Camera-type eye (tissue), 1 donor: ENCODE measurements around the genes LYRM7 and PDLIM4.

DNA sequence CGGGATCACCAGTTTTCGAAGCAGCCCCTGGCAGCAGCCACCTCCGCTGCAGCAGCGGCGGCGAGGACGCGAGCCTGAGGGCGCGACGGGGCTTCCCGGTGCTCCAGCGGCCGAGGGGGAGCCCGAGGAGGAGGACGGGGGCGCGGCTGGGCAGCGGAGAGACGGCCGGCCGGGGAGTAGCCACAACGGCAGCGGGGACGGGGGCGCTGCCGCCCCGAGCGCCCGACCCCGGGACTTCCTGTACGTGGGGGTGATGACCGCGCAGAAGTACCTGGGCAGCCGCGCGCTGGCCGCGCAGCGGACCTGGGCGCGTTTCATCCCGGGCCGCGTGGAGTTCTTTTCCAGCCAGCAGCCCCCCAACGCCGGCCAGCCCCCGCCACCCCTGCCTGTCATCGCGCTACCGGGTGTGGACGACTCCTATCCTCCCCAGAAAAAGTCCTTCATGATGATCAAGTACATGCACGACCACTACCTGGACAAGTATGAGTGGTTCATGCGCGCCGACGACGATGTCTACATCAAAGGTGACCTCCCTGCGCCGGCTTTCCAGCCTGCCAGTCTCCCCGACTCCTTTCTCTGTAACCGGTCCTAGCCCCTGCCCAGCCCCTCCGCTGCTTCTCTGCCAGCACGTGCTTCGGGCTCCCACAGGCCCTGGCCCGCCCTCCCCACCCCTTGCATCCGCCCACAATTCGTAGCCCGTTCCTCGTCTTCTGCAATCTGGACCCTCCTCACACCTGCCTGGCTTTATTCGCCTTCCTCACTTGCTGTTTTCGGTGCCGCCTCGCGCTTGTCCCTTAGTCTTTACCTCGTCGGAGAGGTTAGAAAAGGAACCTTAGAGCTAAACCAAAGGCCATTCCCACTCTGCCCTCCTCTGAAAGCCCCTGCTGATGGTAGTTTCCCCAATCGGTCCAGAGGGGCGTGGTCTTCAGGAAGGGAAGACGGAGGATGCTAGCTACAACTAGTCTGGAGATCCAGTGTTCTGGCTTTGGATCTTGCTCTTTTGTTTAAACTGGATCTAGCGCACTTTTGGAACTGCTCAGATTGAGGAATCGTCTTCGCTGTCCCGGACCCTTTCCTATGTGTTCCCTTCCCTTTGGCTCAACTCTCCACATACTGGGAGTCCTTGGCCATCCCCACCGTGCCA lies 1.2 kb downstream of the CHSY3 start:
- RAMPAGE, long total RNA, result no peak

- RAMPAGE, long total RNA, result no peak
These were observed 209.9 kb downstream of the CHSY3 start for GRCh38 chr5:130114118-130114523.

- RAMPAGE, long total RNA, result no peak
These were observed 145.2 kb downstream of the HINT1 start for GRCh38 chr5:131019778-131020352.

DNA sequence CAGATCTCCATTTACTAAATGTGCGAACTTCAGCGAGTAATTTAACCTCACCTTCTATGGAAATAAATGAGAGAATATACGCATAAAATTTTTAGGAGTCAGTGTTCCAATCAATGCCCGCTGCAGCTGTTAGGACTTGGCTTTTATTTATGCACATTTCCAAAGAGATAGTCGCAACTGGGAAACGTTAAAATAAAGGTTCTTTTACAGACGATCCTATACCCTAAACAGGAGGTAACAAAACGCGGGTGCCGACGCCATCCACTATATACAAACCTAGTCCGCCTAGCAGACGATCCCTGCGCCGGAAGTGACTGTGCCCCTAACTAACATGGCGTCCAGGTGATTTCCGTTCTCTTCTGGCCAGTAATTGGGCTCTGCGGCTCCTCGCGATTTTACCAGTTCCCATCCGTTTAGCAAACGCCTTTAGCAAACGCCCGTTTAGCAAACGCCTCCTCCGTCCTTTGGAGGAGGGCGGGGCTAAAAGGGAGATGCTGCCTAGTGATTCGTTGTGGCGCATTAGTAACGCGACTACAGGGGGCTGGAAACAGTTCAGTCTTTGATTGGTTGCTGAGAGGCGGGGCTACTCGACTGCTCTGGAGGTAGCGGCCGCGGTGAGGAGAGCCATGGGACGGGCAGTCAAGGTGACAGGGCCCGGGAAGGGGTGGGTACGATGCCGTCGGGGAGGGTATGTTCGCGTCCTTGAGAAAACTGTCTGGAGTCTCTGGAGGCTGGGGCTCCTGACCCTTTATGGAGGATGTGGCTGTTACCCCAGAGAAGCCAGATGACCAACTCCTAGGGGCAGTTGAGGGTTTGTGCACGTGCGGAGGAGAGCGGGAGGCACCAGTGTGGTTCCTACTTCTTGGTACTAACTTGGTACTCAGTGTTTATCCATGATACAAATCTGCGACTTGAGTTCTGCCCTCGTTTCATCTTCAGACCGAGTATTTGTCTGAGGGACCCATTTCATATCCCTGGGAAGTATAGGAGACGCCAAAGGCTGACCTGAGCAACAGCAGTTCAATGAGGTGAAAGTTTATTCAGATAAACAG lies at the start of gene LYRM7:
LYRM7 (plus strand) TSS at position 550 of the 1,052 bp plus-strand sequence.
- RAMPAGE, long total RNA, result no peak

DNA sequence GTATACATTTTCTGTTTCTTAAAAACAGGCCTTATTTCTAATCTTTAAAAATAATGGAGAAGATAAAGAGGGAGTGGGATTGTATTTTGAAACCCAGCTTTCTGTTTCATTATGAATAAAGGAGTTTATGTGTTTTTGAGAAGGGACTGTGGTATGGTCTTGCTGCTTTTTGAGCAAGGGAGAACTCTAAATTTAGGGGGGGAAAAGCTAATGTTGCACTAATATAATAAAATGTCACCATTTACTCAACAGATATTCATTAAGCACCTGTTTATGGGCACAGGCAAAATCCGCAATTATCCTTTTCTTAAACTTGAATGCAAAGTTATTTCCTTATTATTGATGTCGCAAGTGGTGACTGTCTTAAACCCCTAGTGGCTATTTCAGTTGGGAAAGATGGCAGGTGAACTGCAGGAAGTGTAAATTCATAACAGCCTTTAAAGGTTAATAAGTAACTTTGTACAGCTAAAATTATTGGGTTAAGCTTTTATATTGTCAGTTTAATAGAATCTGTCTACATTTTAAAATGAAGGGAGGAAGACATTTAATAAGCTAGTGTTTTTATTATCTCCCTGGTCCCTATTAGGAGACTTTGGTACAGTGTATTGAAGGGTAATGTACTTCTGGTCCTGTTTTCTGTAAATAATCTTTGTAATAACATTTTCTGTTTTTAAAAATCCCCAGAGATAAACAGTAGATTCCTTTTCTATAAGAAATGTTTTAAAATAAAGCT lies 1.6 kb downstream of the CDC42SE2 start:
- RAMPAGE, long total RNA, result no peak

GRCh38 chr5:131281529-131282244 lies 17.8 kb downstream of the CDC42SE2 start:
- RAMPAGE, long total RNA, result no peak

DNA sequence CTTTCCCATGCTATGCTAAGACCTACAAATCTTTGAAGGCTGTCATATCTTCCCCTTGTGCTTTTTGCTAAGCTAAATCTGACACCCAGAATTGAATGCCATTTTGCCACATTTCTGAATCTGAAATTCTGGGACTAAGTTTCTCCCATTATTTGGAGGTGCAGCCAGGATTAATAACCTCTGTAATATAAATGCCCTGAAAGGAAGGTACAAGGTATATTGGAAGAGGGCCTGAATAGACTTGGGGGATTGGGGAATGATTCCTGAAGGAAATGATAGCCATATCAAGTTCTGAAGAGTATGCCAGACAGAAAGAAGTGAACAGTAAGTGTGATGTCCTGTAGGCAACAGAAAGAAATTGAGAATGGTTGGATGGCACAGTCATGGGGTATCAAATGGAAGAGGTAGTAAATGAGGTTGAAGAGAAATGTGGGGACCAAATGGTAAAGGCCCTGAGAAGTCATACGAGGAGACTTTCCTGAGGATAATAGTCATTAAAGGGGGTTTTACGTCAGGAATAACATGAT lies 34.9 kb downstream of the CDC42SE2 start:
- RAMPAGE, long total RNA, result no peak

DNA sequence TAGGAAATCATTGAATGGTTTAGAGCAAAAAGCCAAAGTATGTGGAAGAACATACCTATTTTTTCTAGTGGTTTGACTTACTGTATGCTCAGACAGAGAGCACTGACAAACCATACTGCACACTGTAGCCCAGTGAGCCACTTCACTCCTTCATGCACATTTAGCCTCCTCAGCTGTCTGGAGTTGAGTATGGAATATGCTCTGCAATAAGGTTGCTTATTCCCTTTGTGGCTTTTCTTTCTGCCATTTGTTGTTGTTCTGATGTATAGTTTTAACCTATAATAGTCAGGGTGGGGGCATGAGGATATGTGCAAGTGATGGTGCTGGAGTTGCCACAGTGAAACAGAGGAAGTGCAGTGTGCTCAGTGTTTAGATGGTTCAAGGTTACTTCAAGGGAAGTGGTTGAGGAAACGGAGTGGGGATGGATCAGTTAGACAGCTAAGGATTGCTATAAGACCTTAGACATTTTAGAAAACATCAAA lies 100.7 kb downstream of the CDC42SE2 start:
- RAMPAGE, long total RNA, result no peak

- RAMPAGE, long total RNA, result no peak
These were observed 153.6 kb downstream of the CDC42SE2 start for GRCh38 chr5:131417317-131417900.

- RAMPAGE, long total RNA, result no peak
These were observed 61.9 kb downstream of the RAPGEF6 start for GRCh38 chr5:131573010-131573663.

DNA sequence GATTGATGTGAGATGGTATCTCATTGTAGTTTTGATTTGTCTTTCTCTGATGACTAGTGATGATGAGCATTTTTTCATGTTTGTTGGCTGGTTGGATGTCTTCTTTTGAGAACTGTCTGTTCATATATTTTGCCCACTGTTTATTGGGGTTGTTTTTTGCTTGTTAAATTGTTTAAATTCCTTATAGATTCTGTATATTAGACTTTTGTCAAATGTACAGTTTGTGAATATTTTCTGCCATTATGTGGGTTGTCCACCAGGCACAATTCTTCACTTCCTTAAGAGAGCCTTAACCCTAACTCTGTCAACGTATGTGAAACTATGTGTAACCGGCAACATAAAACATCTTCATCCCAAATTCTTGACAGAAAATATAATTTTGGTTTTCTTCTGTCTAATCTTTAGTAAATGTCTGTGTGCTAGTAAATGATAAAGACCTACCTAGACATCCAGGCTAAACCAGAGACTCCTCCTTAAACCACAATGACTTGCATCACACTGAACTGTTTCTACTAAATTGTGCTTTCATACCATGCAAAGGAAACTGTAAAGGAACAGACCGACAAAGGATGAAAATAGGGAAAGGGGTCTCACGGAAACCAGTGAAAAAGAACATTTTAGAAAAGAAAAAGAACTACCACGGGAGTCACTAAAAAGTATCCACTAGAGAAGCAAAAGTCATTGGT lies 49.7 kb downstream of the FNIP1 start:
- RAMPAGE, long total RNA, result no peak

GRCh38 chr5:132003020-132003899 lies 8.2 kb downstream of the ACSL6 start:
- RAMPAGE, long total RNA, result no peak

GRCh38 chr5:132180813-132181549 lies 46.7 kb downstream of the P4HA2 start:
- RAMPAGE, long total RNA, result no peak

DNA sequence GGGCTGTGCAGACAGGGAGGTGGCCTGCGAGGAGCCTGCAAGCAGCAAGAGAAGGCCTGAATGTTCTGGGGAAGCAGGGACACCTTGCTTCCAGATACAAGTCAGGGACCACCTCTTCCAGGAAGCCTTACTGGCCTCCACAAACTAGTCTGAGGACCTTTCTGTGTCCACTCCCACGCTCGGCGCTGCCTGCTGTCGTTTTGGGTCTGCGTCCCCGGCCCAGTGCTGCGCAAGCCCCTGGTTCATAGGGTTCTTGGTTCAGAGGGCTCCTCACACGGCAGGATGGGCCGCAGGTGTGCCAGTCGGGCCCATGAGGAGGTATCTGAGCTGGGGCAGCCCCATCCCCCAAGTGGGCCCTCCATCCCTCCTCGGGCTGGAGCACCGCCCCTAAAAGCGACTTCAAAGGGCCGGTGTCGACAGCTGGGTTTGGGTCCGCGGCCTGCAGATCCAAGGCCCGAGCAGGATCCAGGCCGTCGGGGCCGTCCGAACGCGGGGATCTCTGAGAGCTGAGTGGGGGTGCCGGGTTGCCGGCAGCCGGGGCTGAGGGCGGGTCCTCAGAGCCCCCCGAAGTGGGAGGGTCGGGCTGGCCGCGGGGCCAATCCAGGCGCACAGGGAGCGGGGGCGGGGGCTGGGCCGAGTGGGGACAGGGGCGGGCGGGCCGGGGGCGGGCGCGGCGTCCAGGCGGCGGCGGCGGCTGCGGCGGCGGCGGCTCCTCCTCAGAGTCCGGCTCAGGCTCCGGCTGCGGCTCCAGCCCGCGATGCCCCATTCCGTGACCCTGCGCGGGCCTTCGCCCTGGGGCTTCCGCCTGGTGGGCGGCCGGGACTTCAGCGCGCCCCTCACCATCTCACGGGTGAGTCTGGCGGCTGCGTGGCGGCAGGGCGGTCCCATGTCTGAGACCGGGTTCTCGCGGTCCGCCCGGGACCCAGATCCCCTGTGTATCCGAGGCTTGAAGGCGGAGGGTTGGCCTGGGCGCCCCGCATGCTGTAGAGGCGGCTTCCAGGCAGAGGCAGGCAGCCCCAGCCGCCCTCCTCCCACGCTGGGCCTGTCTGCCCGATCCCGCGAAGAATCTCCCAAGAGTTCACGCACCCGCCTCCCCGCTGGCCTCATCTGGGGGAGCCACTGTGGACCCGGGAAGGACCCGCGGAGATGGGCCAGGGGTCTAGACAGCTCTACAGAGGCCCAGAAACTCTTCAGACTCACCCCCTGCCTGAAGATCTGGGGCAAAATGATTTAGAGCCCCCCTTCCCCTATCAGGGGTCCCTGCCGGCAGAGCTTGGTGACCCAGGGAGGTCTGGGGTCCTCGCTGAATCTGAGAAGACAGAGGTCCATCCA lies at the start of gene PDLIM4:
PDLIM4 (plus strand) TSS at position 719 of the 1,332 bp plus-strand sequence.
- RAMPAGE, long total RNA, result no peak

GRCh38 chr5:132268034-132268616 lies 10.6 kb downstream of the PDLIM4 start:
- RAMPAGE, long total RNA, result no peak

GRCh38 chr5:132310061-132310769 lies 16.0 kb downstream of the SLC22A4 start:
- RAMPAGE, long total RNA, result no peak

GRCh38 chr5:132478308-132478928 lies 12.2 kb downstream of the IRF1 start:
- RAMPAGE, long total RNA, result no peak

GRCh38 chr5:132485027-132485373 lies 5.6 kb downstream of the IRF1 start:
- RAMPAGE, long total RNA, result no peak

GRCh38 chr5:132822744-132823963 lies 7.3 kb downstream of the SHROOM1 start:
- RAMPAGE, long total RNA, result no peak

DNA sequence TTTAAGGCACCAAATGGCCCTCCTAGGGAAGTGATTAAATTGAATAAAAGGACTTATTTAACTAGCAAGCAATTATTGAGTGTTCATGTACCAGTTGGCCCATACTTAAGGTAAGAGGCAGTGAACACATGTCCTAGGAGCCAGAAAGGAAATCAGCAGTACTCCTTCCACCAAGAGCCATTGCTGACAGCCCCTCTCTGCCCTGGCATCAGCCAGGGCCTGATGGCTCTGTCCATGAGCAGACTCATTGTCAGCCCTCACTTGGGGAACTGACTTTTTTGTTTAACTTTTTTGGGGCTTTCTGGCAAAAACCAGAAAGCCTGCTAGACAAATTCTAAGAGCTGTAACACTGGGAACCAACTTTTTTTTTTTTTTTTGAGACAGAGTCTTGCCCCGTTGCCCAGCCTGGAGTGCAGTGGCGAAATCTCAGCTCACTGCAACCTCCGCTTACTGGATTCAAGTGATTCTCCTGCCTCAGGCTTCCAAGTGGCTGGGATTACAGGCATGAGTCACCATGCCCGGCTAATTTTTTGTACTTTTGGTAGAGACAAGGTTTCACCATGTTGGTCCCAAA lies 10.6 kb upstream of the SHROOM1 start:
- RAMPAGE, long total RNA, result no peak